Measurements from ENCODE around the genes RNF146, KIAA0408 and ARG1.

DNA sequence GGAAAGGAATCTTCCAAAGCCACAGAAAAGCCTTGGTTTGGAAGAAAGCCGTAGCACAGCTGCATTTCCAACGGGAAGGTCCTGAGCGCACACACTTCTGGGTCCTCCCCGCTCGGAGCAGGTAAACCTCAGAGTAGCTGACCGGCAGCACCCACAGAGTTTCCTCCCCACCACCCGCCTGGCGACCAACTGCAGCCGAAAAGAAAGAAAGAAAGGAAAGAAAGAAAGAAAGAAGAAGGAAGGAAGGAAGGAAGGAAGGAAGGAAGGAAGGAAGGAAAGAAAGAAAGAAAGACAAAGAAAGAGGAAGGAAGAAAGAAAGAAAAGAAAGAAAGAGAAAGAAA lies 898 bp upstream of the RSPO3 start:
- PRO-cap: no peak

GRCh38 chr6:127266143-127267005 lies at the start of gene RNF146:
Gene RNF146 (plus strand): TSS chr6:127266864.
- PRO-cap: bidirectional peak, plus-strand start at chr6:127266883, minus-strand start at chr6:127266533

- PRO-cap: no peak
Observed at GRCh38 chr6:127344385-127344851, 1.0 kb upstream of the ECHDC1 start.

DNA sequence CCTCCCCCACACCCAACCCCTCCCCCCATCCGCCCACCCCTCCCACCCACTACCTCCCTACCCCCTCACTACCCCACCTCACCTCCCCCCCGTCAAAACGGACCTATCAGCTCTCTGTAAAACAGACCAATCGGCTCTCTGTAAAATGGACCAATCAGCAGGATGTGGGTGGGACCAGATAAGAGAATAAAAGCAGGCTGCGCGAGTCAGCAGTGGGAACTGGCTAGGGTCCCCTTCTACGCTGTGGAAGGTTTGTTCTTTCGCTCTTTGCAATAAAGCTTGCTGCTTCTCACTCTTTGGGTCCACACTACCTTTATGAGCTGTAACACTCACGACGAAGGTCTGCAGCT lies 37.0 kb upstream of the ECHDC1 start:
- PRO-cap: no peak

DNA sequence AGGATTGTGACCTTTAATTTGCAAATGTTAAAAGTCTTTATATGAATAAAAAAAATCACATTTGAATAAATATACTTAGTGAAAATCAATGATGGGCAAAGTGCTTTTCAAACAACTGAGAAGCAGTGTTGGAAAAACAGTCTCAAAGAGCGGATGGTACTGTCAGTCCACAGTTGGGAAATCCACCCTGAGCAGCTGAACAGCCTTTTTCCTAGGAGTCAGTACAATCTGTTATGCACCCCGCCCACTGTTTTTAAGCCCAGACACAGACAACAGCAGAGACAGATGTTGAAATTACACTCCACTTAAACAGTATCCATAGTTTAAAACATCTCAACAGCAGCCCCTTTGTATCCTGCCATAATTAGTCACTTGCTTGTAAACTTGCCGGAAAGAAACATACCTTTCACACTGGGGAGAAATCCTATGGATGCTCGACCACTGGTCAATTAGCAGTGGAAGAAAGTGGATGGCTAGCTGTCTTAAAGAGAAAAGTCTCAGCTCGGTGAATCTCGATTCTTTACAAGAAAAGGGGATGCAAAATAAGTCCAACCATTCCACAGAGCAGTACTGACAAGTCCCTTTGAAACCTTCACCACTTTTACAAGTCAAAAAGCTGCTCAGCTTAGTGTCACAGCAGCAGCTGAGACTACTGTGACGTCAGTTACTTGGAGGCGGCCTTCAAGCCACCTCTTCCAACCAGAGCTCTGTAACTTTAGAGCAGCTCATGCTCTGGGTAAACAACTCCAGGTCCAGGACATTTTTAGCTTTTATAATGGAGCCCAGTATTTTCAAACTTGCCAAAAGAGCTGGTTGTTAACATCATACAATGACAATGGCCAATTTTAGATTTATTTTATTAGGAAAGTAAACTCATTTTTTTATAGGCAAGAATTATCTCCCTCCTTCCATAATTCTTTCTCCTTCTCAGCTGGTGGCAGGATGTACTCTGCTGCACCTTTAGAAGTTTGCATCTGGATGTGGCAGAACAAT lies at the start of gene KIAA0408:
TSS of gene KIAA0408 (minus strand) at position 618 of the 993 bp plus-strand sequence.
- PRO-cap: no peak

DNA sequence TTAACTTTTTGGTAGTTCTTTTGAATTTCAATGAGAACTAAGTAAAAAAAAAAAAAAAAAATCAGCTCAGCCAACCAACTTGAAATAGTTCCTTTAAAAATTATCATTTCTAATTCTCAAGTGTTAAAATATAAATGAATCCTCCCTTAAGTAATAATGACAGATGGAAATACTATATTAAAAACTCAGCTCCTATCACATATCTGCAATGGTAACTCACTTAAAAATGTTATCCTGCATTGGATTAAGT lies 31.2 kb upstream of the C6orf58 start:
- PRO-cap: no peak

DNA sequence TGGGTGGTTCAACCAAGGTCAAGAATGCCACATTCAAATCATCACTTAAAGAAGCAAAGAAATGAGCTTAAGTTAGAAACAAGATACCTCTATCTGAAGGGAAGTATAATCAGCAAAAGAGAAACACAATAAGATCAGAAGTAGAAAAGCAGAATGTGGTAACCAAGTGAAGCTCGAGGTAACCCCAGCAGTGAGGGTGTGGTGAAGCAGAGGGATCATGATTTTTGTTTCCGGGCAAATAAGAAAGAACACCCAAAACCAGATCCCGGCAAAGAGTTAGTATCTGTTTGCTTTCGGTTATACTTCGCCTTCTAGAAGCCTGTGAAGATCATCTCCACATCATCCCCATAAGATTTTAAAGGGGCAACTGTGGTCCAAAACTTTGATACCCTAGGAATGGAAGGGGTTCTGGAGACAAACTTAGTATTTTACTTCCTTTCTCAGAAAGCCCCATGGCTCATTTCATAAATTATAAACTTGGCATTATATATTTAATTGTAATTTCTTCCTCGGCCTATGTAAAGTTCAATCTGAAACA lies 33.7 kb upstream of the THEMIS start:
- PRO-cap: no peak

GRCh38 chr6:127971783-127972610 lies 71.1 kb upstream of the THEMIS start:
- PRO-cap: no peak

GRCh38 chr6:128044378-128044992 lies 143.6 kb upstream of the THEMIS start:
- PRO-cap: no peak

DNA sequence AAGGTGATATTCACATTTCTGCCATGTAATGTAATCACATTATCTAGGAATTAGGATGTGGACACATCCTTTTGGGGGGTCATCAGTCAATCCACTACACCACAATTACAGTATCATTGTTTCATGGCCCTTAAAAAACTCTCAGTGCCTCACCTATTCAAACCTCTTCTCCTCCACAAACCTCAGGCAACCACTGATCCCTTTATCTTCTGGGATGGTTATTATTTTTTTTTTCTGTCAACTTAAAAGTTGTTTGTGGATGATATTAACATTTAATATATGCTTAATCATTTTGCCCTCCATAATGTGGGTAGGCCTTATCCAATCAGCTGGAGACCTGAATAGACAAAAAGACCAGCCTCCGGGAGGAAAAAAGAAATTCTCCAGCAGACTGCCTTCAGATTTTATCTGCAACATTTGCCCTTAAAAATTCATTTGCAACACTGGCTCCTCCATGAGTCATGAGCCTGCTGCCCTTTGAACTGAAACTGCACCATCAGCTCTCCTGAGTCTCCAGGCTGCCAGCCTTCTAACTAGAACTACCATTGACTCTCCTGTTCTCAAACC lies 223.7 kb upstream of the THEMIS start:
- PRO-cap: no peak

DNA sequence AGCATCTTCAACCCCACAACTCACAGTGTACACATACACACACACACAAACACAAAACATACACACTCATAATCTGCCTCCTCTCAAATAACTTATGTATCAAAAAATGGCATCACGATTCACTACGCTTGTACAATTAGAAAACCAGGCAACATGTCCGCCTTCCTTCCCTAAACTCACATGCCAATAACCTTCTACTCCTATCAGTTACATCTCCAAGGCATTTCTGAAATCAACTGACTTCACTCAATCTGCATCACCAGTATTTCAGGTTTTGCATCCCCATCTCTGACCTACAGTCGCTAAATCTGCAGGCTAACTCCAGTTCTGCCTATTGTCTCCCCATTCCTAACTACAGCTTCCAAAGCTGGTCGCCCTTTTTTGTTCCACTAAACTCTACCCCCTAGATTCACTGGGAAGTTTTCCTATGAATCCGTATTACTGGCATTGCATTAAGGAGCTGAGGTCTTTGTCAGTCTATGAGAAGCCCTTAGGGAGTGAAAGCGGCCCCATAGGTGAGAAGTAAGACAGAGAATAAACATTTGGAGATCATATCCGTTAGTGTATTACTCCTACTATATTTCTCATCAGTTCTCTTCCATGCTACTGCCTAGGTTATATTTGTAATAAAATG lies 217.4 kb downstream of the PTPRK start:
- PRO-cap: no peak

DNA sequence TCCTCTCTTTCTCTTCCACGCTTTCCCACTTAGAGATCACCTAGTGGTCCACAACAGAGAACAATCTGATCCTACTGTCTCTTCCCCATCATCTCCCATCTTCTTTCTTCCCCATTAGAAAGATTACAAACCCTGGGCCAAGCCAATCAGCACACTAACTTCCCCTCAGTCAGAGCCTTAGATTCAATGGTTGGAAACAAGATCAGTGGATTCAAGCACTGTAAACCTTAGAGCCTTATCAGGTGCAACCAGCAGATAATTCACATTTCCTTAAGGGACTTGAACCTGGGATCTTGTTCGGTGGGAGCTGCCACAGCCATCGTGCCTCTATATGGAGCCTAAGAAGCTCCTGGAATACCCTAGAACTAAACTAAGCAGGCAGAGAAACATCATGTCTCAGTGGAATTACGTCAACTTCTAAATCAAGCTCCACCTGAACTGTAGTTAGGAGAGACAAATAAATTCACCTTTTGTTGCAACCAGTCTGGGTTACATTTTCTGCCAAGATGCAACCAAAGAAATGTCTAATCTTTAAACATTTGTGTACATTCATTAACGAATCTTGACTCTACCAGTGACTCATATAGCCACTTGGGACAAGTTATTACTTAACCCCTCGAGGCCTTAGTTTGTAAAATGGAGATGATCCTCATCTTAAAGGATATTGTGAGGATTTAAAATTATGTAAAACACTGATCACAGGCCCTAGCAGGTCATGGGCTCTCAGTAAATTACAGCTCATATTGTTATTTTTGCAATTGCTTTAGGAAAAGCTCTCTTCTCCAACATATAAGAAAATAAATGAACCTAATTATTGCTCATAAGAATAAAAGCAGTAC lies 9.0 kb downstream of the PTPRK start:
- PRO-cap: no peak

DNA sequence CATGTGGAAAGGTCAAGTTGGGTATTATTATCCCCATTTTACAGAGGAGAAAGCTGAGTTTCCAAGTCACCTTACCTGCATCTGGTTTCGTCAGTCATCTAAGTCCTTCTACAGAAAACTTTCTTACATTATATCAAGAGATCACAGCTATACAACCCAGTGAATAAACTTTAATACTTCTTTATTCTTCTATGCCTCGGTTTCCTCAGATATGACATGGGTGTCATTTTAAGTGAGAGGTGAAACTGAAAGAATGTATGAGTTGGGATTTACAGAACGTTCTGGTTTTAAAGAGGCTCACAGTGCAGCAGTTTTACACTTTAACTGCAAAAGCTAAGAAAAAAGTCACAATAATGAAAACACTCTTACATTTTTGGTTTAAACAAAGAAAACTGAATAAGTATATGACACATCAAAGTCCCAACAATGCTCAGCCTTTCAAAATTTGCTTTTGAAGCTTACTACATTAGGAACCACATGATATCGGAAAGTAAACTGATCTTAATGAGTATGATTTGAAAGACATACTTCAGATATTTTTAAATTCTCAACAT lies 3.0 kb downstream of the PTPRK start:
- PRO-cap: no peak

DNA sequence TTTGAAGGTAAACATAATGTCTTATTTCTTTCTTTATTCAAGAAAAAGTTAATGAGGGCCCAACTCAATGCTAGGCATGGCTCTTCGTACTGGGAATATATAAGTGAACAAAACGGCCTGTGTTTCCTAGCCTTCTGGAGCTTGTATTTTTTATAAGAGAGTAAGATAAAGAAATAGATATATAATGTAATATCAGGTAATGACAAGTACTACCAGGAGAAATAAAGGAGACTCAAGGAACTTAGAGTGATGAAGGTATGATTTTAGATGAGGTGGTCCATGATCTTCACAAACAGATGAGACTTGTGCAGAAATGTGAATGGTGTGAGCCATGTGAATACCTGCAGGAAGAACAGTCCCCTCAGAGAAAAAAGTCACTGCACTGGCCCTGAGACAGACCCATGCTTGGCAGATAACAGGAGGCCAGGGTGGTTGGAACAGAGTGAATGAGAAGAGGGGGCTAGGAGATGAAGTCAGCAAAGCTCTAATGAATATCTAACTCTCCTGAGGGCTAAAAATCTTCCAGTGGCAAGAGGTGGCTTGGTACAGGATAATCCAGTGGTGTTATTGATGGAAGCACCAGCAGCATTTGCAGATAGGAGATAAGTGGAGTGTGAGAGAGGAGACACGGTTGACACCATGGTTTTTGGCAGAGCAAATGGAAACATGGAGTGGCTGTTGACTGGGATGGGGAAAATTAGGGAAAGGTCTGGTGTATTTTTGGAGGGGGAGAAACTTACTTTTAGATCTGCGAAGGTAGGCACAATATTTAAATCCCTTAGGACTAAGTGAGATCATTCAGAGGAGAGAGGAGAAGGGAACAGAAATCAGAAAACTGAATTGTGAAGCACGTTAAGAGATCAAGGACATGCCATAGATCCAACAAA lies 363.1 kb downstream of the ARHGAP18 start:
- PRO-cap: no peak

- PRO-cap: no peak
Observed at GRCh38 chr6:129671733-129672132, 38.2 kb downstream of the ARHGAP18 start.

DNA sequence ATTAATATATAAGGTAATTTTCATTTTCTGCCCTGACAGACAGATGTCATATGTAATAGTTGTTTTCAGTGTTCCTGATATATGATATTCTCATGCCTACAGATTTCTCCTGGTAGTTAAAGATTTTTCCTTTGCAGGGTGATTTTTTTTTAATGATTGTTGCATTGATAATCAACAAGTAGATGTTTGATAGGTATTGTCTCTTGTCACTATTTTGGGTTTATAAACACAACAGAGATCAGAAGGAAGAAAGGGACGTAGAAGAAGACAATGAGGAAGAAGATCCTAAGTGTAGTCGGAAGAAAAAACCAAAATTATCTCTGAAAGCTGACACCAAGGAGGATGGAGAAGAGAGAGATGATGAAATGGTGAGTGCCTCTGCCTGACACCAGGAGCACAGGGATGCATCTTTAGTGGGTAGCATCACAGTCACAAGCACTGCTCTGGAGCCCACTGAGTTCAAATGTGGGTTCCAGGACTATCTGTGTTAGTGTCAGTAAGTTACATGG lies 34.3 kb downstream of the L3MBTL3 start:
- PRO-cap: no peak

- PRO-cap: no peak
Observed at GRCh38 chr6:130882320-130882863, 55.2 kb downstream of the SMLR1 start.

GRCh38 chr6:131295051-131295600 lies 159.9 kb downstream of the AKAP7 start:
- PRO-cap: no peak

GRCh38 chr6:131552424-131553142 lies 20.4 kb upstream of the ARG1 start:
- PRO-cap: no peak

- PRO-cap: no peak
Observed at GRCh38 chr6:131573006-131573510, at the start of gene ARG1. Gene ARG1 (plus strand): TSS chr6:131573226.

Measured in SUDHL5 (cell line).